Occipital lobe (tissue), 2 donors: ENCODE measurements around the genes SEPHS2, ZNF768 and VKORC1.

DNA sequence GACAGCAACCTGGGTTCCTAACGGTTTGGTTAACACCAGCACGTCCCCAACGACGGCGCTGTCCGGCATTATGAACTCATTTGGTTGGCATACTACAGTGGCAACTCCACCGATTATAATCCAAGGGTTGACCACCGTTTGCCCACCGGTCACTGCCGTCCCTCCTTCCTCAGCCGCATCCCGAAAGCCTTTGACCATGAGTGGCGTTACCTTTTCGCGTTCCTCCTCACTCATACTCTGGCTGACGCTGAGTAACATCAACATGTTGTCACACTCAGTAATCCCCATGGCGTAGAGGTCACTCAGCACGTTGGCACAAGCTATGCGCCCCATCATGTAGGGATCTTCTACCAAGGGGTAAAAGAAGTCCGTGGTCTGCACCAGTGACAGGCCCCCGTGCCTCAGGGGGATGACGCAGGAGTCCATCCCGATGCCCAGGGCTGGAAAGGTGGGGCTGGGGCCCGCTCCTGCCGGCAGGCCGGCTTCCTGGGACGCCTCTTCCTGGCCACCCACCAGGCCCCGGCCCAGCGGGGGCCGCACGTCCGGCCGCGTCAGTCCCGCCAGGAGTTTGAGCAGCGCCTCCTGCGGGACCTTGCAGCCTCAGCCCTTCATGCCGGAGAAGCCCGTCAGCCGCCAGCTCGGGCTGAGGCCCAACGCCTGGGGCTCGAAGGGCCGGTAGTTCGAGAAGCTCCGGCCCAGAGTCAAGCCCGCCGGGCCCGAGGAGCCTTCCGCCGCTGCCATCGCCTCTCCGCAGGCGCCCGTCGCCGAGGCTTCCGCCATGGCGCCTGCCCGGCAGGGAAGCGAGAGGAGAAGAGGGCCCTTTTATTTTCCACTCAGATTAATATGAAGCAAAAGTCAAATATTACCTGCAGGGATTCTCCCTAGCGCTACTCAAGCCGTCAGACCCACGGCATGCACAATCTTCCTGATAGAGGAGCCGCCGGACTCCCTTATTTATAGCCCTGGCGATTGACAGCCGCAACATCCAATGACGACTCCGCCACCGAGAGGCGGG lies at the start of gene SEPHS2:
SEPHS2 (minus strand) TSS at position 927 of the 1,015 bp plus-strand sequence.
- RAMPAGE, long total RNA, result no peak

DNA sequence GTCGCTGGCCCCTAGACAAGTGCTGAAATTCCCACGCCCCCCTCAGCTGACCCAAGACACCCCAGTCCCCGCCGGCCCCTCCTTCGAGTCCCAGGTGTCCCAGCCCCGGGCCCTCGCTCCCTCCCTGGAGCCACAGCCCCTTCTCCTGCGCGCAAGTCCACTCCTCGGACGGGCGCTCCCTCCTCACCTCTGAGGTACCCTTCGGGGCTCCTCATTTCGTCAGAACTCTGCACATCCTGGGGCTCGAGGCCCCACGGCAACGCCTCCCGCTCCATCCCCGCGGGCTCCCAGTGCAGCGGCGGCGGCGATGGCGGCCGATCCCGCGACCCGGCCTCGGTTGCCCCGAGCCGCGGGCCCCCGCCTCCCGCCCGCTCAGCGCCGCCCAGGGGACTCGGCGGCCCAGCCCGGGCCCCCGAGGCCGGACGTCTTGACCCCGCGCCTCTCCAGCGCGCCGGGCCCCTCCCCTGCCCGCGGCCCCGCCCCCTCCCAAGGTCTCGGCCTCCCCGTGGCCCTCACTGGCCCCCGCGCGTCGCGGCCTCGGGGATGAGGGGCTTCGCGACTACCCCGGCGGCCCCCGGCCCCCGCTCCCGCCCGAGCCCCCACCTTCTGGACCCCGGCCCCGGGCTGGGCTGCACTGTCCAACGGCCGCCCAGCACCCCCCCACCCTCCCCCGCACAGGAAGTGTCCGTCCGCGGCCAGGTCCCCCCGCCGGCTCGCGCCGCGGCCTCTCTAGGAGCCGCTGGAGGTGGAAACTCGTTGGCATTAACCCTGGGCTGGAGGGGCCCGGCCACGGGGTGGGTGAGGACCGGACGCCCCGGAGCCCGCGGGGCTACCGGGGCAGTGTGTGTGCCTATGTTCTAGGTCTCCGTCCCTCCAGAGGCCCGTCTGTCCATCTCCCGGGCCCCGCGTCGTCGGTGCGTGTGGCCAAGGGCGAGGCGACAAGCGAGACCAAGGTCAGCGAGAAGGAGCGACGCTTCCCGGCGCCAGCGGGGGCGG lies at the start of gene ZNF768:
ZNF768 (minus strand) TSS at position 428 of the 996 bp plus-strand sequence.
- RAMPAGE, long total RNA, result no peak

DNA sequence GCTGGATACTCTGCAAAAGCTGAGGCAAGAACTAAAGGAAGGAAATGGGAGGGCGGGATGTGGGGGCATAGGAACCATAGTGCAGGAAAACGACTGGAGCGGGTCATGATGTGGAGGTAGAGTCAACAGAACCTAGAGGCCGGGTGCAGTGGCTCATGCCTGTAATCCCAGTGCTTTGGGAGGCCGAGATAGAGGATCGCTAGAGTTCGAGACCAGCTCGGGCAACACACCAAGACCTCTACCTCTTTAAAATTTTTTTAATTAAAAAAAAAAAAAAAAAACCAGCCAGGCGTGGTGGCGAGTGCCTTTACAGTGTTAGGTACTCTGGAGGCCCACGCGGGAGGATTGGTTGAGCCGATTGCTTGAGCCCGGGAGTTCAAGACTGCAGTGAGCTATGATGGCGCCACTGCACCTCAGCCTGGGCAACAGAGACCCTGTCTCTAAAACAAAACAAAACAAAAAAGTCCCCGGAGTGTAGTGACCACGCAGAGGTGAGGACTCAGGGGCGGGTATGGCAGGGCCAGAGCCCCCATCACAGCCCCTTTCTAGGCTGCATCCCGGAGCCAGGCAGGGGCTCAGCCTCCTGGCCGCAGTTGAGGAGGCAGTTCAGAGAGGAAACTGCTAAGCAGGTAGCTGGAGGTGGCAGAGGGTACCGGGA lies 1.0 kb downstream of the ZNF747 start:
- RAMPAGE, long total RNA, result no peak

GRCh38 chr16:30603573-30604849 lies 6.2 kb downstream of the ZNF689 start:
- RAMPAGE, long total RNA, result no peak

DNA sequence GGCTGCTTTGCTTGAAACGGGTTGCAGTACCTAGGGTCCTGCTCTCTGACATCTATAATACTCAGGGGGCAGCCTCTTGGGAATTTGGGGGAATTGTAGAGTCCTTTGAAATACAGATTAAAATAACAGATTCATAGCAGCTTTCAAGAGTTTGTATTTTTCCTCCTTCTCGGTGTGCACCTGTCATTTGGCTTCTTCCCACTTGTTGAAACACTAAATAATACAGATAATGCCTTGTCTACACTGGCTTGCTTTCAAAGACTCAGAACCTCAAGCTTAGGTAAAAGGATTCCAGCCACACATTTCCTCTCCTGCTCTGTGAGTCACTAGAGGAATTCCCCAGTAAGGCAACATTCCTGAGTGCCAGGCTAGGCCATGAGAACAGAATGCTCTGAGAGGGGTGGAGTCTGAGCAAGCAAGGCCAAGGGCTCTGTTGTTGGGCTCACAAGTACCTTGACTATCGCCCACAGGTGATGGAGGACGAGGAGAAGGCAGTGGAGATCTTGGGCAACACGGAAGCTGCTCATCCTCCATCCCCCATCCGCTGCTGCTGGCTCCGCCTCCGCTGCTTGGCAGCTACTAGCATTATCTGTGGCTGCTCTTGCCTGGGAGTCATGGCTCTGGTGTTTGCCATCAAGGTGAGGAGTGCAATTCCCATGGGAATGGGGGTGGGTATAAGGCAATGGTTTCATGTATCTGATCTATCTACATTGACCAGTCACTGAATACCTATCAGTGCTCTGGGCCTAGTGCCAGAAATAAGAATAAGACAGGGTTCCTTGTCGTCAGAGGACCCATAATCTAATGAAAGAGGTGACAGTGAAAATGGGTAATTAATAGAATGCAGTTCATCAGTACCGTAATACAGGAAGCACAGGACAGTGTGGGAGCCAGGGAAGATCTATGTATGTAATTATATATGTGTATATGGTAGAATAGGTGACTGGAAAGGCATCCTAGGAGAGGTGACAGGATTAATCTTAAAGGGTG lies 1.1 kb downstream of the TMEM265 start:
- RAMPAGE, long total RNA, result no peak

DNA sequence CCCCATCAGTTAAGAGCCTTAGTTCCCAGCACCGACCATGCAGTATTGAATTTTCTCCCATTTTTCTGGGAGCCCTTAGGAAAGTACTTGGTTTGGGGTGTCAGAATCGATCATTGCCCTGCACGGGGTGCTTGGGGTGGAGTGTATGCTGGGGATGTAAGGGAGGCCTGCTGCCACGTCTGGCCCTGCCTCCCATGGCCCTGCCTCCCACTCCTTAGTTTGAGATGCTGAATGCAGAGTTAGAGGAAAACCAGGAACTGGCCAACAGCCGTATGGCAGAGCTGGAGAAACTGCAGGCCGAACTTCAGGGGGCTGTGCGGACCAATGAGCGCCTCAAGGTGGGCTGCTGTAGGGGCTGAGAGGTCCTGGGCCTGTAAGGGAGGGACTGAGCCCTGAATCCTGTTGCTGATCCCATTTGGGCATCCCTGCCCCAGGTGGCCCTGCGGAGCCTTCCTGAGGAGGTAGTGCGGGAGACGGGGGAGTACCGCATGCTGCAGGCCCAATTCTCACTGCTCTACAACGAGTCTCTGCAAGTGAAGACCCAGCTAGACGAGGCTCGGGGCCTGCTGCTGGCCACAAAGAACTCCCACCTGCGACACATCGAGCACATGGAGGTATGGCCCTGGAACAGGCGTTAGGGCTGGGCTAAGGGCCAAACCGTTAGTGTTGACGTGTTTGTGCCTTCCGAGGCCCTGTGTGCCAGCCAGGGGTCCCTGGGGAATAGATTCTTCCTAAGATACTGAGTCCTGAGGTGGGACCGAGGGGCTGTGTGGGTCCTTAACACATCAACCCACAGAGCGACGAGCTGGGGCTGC lies 4.0 kb downstream of the RNF40 start:
- RAMPAGE, long total RNA, result no peak

DNA sequence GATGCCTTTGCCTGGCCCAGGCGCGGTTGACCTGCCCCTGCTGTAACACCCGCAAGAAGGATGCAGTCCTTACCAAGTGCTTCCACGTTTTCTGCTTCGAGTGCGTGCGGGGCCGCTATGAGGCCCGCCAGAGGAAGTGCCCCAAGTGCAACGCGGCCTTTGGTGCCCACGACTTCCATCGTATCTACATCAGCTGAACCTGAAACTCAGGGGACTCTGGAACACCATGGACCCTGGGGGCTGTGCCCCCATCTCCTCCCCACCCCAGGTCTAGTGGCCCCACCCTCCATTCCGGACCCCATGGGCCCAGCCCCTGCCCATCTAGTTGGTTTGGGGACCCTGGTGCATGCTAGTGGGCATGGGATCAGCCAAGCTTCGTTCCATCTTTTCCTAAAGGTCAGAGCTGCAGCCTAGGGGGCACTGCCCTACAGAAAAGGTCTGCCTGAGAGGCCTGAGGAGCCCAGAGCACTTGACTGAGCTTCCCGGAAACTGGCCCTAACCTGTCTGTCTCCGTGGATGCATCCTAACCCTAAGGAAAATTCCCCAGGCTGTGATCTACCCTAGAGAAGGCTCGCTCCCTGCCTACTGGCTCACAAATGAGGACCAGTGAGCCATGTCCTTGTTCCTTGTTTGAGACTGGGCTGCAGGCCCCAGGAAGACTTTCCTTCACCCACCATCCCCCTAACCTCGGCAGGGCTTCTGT lies 11.9 kb downstream of the RNF40 start:
- RAMPAGE, long total RNA, result no peak

- RAMPAGE, long total RNA, result no peak
Measured at GRCh38 chr16:30774974-30775270, 12.1 kb downstream of the ZNF629 start.

DNA sequence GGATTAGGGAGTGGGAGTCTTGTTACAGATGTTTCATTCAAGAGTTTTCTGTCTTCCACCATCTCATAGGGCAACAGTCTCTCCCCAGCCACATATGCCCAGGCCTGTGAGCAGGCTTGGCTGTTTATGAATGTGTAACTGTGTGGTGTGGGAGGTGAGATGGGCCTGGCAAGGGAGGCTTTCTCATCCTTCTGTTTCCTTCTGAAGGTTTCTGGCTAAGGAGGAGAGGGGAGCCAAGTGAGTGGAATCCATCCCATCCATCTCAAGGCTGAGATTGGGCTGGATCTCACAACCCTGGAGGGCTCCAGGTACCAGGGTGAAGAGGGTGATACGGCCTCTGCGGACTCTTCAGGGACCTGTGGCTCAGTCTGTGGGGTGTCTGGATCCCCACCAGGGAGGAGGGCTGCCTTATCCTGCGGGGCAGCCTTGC lies 7.1 kb downstream of the ZNF629 start:
- RAMPAGE, long total RNA, result no peak

- RAMPAGE, long total RNA, result no peak
Measured at GRCh38 chr16:30813785-30814648, 27.0 kb upstream of the ZNF629 start.

DNA sequence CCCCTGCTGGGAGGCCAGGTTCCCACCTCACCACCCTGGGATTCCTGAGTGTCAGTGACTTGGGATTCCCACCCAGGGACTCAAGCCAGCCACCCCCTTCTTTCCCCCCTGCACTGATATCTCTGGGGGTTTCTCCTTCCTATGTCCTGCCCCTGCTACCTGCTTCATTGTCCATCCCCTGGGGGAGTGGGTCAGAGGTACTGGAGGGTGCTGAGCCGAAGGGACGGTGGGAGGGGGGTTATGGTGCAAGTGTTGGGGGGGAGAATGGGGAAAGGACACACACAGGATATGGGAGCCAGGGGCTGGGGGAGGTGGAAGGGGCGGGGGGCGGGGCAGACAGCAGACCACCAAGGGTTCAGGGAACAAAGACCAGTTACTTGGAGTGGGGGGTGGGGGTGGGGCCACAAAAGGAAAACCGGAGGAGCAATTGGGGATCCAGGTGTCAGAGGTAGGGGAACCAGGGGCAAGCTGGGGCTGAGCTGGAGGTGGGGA lies 1.5 kb upstream of the ORAI3 start:
- RAMPAGE, long total RNA, result no peak

DNA sequence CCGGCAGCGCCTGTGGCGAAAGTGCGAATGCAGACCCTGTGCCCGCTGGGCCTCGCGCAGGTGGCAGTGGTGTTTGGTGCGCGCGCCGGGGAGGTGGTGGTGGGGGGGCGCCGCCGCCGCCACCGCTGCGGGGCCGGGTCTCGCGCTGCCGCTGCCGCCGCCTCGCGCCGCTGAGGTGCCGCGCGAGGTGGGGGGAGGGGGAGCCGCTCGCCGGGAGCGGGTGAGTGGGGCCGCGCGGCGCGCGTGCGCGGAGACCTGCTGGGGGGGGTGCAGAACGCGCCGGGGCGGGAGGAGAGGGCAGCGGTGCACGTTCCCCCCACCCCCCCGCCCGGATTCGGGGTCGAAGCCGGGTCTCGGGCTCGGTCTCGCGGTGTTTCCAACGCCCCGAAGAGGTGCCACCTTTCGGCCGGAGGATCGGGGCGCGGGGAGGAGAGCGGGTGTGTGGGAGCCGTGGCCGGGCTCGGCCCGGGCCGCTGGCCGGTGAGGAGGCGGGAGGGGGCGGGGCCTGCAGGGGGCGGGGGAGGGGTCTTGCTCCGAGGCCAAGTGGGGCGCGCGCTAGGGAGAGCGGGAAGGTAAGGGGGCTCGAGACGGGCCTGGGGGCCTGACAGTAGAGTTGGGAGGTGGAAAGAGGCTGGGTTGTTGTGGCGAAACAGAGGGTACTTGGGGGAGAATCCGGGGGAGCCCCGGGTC lies 496 bp downstream of the SETD1A start:
- RAMPAGE, long total RNA, result no peak

DNA sequence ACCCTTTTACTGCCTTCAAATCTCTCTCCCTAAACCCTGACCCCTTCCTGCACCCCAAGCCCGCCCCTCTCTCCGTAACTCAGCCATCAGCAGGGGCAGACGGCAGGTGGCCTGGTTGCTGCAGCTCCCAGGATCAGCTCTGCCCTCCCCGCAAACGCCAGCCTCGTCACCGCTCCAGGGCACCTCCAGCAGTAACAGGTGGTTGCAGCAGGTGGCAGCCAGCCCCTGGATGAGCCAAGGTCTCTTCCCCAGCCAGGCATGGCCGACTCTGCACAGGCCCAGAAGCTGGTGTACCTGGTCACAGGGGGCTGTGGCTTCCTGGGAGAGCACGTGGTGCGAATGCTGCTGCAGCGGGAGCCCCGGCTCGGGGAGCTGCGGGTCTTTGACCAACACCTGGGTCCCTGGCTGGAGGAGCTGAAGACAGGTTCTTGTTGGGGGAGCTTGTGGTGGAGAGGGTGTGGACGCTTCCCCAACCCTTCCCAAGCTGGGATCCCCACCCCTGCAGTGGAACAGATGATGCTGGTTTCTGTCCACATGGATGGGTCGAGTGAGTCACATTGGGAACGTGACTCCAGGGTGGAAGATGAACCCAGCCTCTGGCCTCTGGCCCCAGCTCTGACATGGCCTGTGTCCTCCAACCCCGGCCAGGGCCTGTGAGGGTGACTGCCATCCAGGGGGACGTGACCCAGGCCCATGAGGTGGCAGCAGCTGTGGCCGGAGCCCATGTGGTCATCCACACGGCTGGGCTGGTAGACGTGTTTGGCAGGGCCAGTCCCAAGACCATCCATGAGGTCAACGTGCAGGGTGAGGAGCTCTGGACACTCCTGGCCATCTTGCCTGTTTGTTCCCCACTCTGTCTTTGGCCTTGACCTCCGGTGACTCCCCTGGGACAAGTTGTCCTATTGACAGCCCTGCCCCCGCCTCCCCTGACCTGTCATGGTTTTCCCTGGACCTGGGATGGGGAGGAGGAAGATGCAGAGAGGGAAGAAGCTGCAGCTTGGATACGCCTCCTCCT lies 701 bp downstream of the HSD3B7 start:
- RAMPAGE, long total RNA, result no peak

GRCh38 chr16:31001903-31002924 lies 8.2 kb downstream of the STX1B start:
- RAMPAGE, long total RNA, result no peak

DNA sequence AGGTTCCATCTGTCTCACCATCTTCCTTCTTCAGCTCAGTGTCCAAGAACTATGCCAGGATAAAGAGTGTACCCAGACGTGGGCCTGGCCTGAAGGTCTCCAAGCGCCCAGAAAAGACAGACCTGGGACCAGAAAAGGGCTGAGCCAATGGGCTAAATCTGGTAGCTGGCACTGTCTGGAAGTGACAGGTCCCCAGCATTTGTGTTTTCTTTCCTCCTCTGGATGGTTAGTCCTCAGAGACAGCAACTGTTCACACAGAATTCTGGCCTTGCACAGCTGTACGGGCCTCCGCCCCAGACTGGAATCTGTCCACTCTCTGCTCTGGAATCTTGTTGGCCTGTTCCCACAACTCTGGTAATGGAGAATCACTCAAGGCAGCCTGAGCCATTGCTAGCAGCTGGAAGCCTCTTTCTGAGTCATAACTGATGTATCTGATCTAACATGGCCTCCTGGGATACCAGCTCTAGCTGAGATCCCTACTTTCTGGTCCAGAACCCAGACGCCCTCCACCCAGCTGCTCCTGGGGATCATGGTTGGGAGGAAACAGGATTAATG lies 9.2 kb downstream of the ZNF668 start:
- RAMPAGE, long total RNA, result no peak

DNA sequence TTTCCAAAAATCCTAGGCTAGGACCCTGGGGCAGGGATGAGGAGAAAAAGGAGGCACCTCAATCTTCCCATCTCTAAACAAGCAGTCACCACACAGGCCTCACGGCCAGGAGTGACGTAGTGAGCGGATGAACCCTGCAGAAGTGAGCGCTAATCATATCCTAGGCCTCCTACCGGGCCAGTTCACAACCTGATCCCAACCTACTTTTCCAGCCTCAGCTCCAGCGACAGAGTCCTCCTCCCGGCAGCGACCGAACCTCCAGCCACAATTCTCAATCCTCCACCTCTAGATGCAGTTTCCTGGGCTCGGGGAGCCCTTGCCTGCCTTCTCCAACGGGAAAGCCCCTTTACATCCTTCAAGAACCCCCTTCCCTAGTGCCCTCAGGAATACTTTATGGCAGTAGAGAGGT lies 1.5 kb downstream of the ZNF668 start:
- RAMPAGE, long total RNA, result no peak

- RAMPAGE, long total RNA, result no peak
Measured at GRCh38 chr16:31094025-31094293, 638 bp downstream of the VKORC1 start.

- RAMPAGE, long total RNA, result no peak
Measured at GRCh38 chr16:31094294-31095182, at the start of gene VKORC1. Gene VKORC1, minus strand, starts transcription at chr16:31094797.

DNA sequence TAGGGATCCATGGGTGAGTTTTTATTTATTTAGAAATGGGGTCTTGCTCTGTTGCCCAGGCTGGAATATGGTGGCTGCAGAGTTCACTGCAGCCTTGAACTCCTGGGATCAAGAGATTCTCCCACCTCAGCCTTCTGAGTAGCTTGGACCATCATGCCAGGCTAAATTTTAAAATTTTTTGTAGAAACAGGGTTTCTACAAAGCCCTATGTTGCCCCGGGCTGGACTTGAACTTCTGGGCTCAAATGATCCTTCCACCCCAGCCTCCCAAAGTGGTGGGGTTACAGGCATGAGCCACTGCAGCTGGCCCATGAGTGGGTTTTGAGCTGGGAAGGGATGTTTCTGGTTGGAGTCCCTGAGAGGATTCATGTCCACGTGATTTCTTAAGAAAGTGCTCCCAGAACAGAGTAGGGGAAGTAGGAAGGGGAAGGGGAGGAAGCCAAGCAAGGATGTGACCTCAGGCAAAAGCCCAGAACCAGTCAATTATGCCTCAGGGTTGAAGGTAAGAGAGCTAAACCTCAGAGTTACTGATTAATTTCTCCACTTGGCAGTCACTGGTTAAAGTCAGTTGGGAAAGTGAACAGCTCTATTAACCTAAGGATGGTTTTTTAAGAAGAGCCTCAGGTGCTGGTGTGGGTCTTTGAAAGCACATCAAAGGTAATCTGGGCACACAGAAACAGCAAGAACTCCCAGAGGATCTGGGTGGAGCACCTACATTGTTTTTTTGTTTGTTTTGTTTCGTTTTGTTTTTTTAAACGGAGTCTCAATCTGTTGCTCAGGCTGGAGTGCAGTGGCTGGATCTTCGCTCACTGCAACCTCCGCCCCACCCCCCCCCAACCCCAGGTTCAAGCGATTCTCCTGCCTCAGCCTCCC lies 3.8 kb upstream of the KAT8 start:
- RAMPAGE, long total RNA, result no peak

- RAMPAGE, long total RNA, result no peak
Measured at GRCh38 chr16:31126815-31127709, 8.5 kb downstream of the PRSS8 start.